ENCODE measurements around a stretch of chr10.

GRCh38 chr10:108242910-108243291 lies 1078.4 kb upstream of the SORCS1 start:
- RRBS = no CpG with 5 or more reads among the region's 3 CpGs

GRCh38 chr10:109959793-109960009 lies 36.4 kb upstream of the XPNPEP1 start:
- RRBS = no CpG with 5 or more reads among the region's 2 CpGs

DNA sequence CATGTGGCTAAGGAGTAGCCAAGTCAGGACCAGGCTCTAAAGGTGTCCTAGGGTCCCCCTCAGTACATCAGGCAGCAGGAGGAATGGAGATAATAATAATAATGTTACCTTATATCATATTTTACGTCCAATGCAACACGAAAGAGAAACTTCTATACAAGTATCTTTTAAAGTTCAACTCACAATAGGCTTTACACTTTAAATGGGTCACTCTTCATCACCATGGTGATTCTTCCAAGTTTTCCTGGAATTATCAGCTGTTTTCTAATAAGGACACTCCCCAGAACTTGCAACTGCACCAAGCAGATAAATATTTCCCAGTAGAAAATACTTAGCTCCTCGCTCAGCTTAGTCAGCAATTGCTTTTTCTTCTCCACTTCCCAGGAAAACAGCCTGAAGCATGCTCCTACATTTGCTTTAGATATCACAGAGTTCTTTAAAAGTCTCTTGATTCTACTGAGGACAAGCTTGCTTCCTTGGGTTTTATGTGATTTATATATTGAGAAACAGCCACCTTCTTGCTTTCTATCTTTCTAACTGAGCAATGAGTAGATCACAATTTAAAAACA lies 25.7 kb upstream of the ADD3 start:
- RRBS = no CpG with 5 or more reads among the region's 3 CpGs

- RRBS = no CpG with 5 or more reads among the region's 3 CpGs
Observed at GRCh38 chr10:109996132-109996480, 11.7 kb upstream of the ADD3 start.

GRCh38 chr10:110209767-110210515 lies 2.5 kb downstream of the MXI1 start:
- RRBS = 4% methylated on average over 9 of the region's 60 CpGs

DNA sequence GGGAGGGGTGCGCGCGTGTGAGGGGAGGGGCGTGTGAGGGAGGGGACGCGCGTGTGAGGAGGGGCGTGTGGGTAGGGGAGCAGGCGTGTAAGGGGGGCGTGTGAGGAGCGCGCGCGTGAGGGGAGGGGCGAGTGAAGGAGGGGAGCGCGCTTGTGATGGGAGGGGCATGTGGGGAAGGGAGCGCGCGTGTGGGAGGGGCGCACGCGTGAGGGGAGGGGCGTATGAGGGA lies 19.1 kb downstream of the MXI1 start:
- RRBS = no CpG with 5 or more reads among the region's 24 CpGs

- RRBS = no CpG with 5 or more reads among the region's 11 CpGs
Observed at GRCh38 chr10:110306080-110306609, 1.4 kb upstream of the SMNDC1 start.

- RRBS = no CpG with 5 or more reads among the region's 22 CpGs
Observed at GRCh38 chr10:110375829-110376750, 71.4 kb upstream of the SMNDC1 start.

DNA sequence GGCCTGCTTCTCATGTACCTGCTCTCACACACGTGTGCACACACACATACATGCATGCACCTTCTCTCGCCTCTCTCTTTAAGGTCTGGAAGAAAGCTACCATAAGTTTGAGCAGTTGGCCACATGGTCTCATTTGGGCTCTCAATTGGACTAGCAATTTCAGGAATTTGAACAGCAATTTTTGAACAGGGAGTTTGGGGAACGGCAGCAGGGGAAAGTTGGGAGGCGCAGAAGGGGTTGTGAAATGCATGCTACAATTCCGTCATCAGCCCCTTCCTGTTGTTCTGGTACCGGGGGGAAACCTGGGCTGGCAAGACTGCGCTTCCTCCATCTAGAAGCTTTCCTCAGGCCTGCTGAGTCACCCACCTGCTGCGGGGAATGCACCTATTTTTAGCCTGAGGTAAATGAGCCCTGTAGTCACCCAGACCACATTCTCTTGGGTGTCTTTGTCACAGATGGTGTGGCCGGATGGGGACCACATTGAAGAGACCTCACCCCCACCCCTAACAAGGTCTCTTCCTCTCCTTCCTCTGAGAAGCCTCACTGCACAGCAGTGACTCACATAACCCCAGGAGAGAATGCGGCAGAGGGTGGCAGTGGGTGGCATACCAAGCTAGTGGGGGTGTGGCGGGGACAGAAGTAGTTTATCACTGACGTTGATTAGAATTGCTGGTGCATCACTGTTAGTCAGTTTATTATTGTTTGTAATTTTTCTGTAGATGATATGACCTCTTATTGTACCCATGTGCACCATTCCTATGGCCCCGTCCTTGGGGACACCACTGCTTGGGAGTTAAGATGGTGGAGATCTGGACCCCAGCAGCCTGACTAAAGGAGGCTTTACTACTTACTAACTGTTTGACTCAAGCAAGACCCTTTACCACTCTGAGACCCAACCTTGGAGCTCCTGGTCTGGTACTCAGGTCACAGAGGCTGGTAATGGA lies 83.1 kb upstream of the DUSP5 start:
- RRBS = no CpG with 5 or more reads among the region's 13 CpGs

DNA sequence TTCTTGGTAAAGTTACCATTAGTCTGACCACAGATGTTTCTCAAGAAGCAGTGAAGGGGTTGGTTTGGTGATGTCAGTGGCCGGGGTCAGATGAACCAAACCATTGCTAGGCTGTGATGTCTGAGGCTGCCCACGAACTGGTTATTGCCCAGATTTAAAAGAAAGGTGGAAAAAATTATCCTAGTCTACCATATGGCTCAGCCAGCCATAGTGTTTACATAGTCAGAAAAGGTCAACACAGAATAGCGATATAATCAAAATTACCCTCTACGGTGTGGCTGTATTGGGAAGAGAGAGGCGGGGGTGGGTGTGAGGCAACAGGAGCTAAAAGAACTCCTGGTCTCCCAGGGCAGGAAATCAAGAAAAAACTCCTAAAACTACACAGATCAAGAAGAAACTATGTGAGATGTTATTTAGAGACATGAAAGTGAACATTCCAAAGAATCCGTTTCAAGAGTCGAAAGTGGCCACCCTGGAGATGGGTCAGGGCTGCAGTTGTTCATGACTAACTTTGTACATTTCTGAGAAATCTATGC lies 71.5 kb upstream of the DUSP5 start:
- RRBS = no CpG with 5 or more reads among the region's 7 CpGs

DNA sequence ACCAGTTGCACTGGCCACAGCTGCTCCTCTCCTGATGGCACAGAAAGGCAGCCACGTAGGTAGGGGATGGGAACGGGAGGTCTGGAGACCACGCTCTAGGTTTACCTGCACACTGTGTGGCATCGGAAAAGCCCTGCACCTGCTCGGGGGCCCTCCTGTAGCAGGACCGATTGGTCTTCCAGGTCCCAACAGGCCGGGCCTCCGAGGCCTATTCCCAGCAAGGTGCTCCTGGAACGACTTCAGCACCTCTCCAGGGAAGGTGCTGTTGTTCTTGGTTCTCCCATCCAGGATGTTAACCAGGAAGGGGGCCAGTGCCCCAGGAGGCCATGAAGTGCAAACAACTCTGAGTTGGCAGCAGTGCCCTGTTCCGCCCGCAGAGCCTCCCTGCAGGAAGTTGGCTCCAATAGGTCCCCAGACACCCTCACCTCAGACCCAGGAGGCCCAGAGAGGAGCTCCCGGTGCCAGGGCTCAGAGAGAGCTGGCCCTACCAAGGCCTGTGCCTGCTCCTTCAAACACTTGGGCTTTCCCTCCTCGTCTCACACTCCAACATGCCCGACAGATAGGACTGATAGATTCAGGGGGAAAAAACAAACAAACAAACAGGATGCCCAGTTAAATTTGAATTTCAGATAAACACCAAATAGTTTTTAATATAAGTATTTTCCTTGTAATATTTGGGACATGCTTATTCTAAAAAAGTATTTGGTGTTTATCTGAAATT lies 63.9 kb upstream of the DUSP5 start:
- RRBS = no CpG with 5 or more reads among the region's 14 CpGs

- RRBS = no CpG with 5 or more reads among the region's 6 CpGs
Observed at GRCh38 chr10:110496632-110497120, 1.0 kb upstream of the DUSP5 start.

- RRBS = no CpG with 5 or more reads among the region's 8 CpGs
Observed at GRCh38 chr10:110512804-110513698, 15.3 kb downstream of the DUSP5 start.

GRCh38 chr10:110583696-110584731 lies 16.5 kb downstream of the SMC3 start:
- RRBS = no CpG with 5 or more reads among the region's 6 CpGs

DNA sequence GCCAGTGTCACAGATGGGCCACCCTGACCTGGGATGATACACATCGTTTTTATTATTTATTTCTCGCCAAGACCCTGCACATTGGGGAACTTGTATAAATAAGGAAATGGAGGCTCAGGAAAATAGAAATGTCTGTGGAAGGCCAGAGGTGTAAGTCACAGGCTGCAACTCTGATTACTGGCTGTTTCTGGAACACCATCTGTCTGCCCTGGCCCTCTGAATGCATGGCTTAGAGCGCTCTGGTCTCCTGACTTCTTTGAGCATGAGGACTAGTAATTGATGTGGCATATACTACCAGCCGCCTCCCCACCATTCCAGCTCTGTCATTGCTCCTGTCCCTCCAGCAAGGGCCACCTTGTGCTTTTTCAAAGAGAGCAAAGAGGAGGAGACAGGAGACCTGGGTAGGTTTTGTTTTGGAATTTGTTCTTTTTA lies 81.7 kb upstream of the PDCD4 start:
- RRBS = no CpG with 5 or more reads among the region's 4 CpGs

- RRBS = no CpG with 5 or more reads among the region's 6 CpGs
Observed at GRCh38 chr10:110837016-110838327, 34.3 kb upstream of the PDCD4 start.

- RRBS = no CpG with 5 or more reads among the region's 3 CpGs
Observed at GRCh38 chr10:110916538-110917226, 2.3 kb downstream of the BBIP1 start.

DNA sequence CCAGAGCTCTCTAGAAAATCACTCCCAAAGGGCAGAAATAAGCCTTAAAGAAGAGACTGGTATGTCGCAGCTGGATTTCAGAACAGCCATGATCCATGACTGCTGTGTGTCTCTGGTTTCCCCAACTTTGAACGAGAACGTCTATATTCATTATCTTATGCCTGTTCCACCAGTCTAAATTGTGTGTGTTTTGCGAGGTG lies 220.9 kb downstream of the ADRA2A start:
- RRBS = no CpG with 5 or more reads among the region's 4 CpGs

DNA sequence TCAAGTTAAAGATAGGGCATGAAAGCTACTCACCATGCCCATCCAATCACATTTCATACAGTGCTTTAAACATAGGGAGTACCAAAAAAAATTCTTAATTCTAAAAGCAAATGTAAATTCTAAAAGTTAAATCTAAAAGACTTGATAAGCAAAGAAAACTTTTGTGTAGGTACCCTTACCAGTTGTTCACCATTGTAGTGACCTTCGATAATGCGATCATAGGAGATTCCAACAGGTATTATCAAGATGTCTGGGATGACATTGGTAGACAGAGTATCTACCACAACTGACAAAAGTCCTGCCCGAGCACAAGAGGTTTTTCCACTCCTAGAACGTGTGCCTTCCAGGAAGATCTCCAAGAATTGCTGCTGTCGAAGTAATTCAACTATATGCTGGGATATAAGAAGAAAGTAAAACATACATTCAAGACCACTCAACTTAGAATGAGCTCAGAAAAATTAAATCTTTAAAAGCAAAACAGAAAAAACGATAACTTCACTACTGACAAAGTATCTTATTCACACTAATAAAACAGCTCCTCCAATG lies 15.4 kb downstream of the GPAM start:
- RRBS = no CpG with 5 or more reads among the region's 6 CpGs

- RRBS = no CpG with 5 or more reads among the region's 1 CpG
Observed at GRCh38 chr10:112266032-112266313, 17.2 kb upstream of the TECTB start.

Data from UCH-1 (cell line).